ENCODE measurements around the gene SUSD2.

GRCh38 chr22:23152326-23153385 is 7.4 kb downstream of the RAB36 start:
- PRO-cap: no peak

- PRO-cap: no peak
Observed at GRCh38 chr22:23241944-23242728, 61.8 kb downstream of the BCR start.

- PRO-cap: no peak
Observed at GRCh38 chr22:23248580-23248826, 68.2 kb downstream of the BCR start.

- PRO-cap: no peak
Observed at GRCh38 chr22:23262446-23263583, 82.5 kb downstream of the BCR start.

- PRO-cap: no peak
Observed at GRCh38 chr22:23281707-23282665, 101.7 kb downstream of the BCR start.

- PRO-cap: no peak
Observed at GRCh38 chr22:23401836-23403002, 177.9 kb downstream of the IGLL1 start.

- PRO-cap: no peak
Observed at GRCh38 chr22:23539565-23539987, 40.5 kb downstream of the IGLL1 start.

DNA sequence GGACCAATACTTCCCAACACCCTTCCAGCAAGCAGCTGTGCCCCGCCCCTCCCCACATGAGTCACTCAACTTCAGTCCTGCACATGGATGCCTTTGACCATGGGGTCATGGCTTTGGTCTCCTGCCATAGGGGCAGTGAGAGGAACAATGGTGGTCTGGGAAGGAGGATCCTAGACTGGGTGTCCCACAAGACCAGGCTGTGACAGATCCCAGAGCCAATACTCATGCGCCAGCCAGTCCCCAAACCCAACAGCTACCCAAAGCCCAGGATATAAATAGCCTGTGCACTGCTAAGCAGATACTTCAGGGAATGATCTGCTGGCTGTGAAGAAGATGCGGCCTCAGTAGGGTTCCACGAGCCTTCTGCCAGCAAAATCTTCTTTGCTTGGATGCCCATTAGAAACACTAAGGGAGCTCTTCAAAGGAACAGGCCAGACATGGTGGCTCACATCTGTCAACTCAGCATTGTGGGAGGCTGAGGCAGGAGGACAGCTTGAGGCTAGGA is 5.4 kb upstream of the RGL4 start:
- PRO-cap: no peak

DNA sequence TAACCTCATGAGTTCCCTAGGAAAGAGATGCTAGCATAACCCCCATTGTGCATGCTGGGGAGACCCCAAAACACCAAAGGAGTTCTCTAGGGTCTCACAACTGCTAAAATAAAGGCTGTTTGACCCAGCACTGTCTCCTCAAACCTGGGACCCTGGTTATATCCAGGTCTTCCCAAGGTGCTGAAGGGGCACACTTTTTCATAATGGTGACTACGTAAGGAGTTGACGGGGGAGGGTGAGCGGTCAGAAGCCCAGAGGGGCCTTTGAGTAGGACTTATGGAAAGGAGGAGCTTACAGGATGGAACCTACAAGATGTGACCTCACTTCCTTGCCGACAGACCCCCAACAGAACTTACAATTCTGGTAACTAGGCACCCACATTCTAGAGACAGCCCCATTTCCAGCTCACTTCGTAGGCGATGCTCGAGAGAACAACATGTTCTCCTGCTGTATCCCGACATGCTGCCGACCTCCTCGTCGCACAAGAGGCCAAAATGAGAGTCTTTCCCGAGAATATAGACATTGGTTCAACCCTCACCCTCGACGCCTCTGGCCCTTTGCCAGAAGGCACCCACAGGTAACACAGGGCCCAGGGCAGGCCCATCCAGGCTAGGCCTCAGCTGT is 3.0 kb upstream of the RGL4 start:
- PRO-cap: no peak

DNA sequence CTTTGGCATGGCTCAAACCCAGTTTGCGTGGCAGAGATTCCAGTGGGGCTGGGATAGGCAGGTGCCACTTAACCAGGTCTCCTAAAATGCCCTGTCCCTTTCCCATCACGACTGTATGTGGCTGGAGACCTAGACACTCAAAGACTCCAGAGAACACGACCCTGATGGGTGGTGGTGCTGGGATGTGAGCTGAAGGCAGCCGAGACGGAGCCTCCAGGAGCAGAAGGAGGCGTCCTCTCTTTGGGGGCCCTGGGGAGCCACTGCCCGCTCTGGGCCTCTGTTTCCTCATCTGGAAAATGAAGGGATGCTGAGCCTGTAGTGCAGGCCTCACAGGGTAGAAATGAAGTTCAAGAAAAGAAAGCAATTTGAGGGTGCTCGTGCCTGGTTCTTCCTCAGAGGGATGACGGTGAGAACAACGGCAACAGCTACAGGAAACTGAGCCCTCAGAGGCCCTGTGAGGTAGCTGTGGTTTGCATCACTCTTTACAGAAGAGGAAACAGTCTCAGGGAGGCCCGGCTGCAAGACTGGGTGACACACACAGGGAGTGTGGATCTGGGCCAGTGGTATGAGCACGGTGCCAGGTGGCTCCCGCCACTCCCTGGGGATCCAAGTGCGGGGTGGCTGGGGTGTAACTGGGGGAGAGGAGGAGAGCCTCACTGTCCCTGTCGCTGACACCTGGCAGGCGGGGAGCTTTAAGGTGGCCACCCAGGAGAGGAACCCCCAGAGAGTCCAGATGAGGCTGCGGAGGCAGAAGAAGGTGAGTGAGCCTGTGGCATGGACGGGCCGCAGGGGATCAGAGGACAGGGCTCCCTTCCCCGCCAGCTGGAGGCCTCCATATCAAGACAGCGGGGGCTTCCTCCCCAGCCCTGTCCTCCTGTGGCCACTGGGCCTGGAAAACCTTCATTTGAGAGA is 5.4 kb downstream of the RGL4 start:
- PRO-cap: no peak

DNA sequence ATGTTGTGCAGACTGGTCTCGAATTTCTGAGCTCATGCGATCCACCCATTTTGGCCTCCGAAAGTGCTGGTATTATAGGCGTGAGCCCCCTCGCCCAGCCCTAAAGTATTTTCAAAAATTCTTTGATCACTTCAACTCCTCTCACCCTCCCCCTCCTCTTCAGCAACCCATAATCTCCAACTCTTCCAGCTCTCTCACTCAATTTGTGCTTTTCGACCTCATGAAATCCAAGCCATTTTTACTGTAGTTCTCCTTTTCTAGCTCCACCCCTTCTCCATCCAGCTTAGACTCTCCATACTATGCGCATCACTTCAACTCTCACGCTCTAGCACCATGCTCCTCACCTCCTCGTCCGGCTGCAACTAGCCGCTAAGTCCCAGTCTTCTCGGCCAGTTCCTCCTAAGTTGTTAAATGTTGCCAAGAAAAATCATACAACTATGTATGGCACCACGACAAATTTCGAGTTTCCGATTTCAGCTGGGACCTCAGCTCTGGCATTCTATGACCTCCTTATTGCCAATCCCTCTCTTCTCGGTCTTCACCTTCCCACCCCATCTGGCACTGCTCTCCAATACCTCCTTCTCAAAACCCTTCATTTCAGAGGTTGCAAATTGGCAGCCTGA is 1.2 kb downstream of the ZNF70 start:
- PRO-cap: no peak

DNA sequence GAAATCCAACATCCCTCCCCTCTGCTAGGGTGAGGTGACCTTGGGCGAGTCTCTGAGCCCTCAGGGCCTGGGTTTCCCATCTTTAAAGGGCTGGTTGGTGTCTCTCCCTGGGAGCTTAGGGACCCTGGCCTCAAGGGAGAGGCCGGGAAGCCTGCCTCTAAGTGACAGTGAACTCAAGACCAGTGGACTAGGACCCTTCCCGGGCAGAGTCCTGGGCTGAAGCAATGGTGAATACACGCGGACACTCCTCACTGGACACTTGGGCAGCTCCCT is 786 bp downstream of the CHCHD10 start:
- PRO-cap: no peak

- PRO-cap: no peak
Observed at GRCh38 chr22:23802966-23803488, 16.3 kb downstream of the SMARCB1 start.

DNA sequence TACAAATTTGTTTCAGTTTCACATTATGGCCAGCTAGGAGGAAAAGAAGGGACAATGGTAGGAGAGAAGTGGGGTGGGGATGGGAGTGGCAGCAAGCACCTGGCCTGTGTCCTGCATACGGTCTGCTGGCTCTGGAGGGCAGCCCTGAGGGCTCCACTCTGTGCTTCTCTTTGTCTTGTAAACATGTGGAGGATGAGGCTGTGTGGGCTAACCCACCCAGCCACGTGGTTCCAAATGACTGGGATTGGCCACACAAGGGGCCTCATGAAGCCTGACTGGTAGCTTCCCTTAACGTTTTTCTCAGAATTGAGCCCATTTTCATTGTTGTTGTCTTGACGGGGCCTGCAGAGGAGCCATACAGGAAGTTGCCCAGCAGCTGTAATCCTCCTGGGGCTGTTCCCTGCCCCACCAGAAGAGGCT is 18.1 kb downstream of the DERL3 start:
- PRO-cap: no peak

DNA sequence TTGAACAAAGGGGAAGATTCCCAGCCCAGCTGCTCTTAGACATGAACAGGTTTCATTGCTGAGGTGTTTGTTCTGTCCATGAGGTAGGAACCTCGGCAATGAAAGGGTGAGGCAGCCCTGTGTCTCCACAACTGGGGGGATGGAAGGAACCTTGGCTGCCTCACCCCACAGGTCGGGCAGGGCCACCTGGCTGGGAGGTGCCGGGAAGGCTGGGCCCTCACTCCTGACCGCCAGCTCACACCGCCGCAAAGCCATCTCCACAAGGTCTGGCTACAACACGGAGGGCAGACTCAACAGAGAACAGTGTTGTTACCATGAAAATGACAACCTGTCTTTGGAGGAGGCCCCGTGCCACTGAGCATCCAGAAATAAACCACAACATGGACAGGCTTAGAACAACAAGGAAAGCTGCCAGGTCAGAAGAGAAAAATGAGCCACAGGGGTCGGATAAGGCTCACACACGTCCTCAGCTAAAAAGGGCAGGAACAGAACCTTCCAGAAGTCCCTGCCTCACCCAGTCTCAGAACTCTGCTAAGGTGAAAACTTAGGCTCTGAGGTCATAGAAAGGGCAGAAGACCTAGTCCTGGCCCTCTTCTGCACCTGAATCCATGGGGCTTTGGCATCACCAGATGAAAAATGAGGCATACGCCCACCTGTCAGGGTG is 3.0 kb downstream of the DERL3 start:
- PRO-cap: no peak

DNA sequence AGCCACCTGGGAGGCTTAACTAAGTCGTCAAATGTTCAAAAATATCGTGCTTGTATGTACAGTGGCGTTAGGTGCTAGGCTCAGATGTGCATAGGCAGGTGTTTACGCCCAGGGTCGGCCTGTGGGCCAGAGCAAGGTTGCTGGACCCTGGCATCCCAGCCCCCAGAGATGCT is 316 bp downstream of the SLC2A11 start:
- PRO-cap: no peak

DNA sequence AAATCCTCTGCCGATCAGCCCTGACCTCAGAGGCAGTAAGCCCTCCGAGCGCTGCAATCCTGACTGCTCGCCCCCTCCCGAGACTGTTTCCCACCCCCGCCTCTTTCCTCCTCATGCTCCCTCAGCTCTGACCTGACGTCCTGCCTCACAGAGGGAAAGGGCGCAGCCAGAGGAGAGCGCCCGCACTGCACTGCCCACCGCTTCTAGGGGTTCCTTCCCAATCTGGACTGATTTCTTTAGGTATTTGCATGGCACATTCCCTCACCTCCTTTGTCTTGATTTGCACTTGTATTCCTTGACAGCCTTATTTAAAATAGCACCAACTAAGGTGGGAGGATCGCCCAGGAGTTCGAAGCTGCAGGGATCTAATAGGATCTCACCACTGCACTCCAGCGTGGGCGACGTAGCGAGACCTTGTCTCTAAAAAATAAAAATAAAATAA is 624 bp downstream of the SLC2A11 start:
- PRO-cap: no peak

GRCh38 chr22:23895978-23897019 is 2.1 kb downstream of the MIF start:
- PRO-cap: no peak

DNA sequence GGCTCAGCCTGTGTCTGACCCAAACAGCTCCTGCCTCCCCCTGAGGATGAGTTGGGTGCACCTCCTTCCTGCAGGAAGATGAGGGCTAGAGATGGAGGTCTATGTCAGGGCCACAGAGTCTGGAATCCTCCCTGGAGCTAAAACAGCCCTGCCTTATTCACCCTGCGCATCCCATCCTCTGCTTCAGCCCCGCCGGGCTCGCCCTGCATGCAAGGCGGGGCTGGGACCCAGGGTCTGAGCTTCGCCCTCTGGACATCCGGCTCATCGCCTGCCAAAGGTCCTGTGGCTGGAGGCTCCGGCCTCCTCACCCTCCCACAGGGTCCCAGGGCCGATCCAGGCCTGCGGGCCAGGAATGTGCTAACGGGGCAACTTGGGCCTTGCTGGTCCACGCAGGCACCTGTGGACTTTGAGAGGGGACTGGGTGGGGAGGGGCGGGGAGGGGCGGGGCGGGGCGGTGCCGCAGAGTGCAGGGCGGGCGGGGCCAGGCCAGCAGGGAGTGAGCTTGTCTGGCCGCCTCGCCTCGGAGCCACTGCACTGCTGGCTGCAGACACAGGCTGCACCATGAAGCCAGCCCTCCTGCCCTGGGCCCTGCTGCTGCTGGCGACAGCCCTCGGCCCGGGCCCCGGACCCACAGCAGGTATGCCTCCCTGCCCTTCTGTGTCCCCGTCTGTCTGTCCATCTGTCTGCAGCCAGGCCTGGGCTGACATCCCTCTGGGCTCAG is at the start of gene SUSD2:
Gene SUSD2, plus strand, starts transcription at position 529 of the 721 bp plus-strand sequence.
- PRO-cap: no peak

GRCh38 chr22:24207884-24208422 is 26.7 kb downstream of the SUSD2 start:
- PRO-cap: no peak

Data from type B pancreatic cell (in vitro differentiated cells).